HCT116 (cell line): Measurements from ENCODE around the gene ARHGEF17.

- RRBS: 0% methylated on average over 3 of the region's 28 CpGs
Measured at GRCh38 chr11:71453332-71453859, 393 bp downstream of the NADSYN1 start.

- RRBS: no CpG with 5 or more reads among the region's 24 CpGs
Measured at GRCh38 chr11:71476076-71476533, 23.1 kb downstream of the NADSYN1 start.

GRCh38 chr11:71800271-71800790 is 32.7 kb upstream of the DEFB108B start:
- RRBS: no CpG with 5 or more reads among the region's 10 CpGs

GRCh38 chr11:72041273-72042241 is 38.8 kb downstream of the NUMA1 start:
- RRBS: 19% methylated on average over 3 of the region's 30 CpGs

- RRBS: no CpG with 5 or more reads among the region's 6 CpGs
Measured at GRCh38 chr11:72162817-72163188, 27.3 kb downstream of the FOLR3 start.

- RRBS: no CpG with 5 or more reads among the region's 4 CpGs
Measured at GRCh38 chr11:72352610-72353274, 81.6 kb downstream of the CLPB start.

- RRBS: no CpG with 5 or more reads among the region's 12 CpGs
Measured at GRCh38 chr11:72606003-72606804, 68.0 kb downstream of the PDE2A start.

GRCh38 chr11:72699327-72700158 is 25.3 kb upstream of the PDE2A start:
- RRBS: 93% methylated on average over 2 of the region's 10 CpGs

DNA sequence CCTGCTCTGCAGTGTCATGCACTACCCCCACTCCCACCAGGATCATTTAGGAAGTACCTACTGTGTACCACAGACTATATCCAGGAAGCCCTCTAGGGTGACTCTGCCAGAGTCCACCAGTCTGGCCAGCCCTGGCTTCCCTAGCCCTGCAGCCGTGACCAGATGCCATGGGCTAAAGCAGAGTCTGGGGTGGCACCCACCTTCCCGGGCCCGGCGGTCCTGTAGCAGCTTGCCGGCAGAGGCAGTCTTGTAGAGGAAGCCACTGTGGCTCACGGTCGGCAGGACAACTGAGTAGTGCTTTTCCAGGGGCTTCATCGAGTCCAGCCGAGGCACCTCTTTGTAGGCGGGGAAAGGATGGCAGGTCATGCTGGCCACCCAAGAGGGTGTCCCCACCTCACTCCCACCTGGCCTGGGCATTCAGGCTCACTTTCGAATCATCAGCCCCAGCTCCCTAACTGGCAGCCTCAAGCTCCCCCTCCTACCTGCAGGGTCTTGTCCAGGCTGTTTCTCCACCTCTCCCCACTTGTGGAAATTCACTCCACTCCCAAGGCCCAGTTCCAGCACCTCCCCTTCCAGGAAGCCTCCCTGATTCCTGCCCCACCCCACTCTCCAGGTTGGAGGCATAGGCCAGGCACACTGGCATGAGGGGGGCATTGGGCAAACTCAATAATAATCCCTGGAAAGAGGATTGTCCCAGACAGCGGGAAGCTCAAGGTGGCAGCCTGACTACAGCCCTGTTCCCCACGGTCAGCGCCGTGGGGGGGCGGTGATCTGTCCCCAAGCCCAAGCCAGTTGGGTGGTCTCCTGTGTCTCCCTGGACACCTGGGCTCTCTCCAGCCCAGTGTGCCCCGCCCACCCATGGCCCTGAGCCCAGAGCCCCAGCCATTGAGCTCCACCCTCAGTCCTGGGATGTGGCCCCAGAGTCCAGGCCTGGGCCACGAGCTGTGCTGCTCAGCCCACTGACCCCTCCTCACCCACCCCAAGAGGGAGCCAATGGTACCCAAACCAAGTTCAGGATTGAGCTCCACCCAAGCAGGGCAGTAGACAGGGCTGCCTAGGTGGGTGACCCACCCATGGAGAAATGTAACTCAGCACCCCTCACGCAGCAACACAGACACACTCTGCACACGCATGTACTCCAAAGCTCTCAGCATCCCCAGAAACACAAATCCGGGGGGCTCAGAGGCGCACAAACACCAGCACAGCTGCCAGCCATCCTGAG is 27.6 kb upstream of the PDE2A start:
- RRBS: no CpG with 5 or more reads among the region's 22 CpGs

GRCh38 chr11:72718966-72719531 is 33.2 kb downstream of the ARAP1 start:
- RRBS: no CpG with 5 or more reads among the region's 5 CpGs

- RRBS: no CpG with 5 or more reads among the region's 3 CpGs
Measured at GRCh38 chr11:72737133-72737649, 15.0 kb downstream of the ARAP1 start.

GRCh38 chr11:72737650-72738763 is 14.2 kb downstream of the ARAP1 start:
- RRBS: no CpG with 5 or more reads among the region's 13 CpGs

DNA sequence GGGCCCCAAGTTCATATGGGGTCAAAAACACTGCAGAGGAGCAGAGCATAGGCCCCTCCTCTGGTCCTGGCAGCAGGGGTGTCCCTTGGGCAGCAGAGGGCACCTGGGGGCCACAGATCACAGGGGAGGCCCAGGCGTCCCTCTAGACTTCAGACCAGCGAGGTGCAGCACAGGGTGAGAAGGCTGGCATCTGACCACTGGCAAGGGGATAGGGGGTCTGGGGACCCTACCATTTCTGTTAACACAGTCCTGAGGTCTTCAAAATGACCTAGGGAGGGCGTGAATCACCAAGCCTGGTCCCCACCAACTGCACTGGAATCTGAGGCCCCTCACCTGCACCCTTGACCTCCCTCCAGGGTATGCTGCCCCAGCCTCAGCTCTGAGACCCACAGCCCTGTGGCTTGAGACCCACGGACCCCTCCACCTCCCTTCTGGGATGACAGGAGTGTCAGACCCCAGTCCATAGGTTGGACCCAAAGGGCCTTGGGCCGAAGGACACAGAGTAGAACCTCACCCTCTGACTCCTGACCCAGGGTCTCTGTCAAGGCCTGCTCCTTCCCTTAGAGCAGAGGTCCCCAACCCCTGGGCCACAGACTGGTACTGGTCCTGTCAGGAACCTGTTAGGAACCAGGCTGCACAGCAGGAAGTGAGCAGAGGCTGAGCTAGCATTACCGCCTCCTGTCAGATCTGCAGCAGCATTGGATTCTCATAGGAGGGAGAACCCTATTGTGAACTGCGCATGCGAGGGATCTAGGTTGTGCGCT is 1.5 kb upstream of the ARAP1 start:
- RRBS: no CpG with 5 or more reads among the region's 9 CpGs

DNA sequence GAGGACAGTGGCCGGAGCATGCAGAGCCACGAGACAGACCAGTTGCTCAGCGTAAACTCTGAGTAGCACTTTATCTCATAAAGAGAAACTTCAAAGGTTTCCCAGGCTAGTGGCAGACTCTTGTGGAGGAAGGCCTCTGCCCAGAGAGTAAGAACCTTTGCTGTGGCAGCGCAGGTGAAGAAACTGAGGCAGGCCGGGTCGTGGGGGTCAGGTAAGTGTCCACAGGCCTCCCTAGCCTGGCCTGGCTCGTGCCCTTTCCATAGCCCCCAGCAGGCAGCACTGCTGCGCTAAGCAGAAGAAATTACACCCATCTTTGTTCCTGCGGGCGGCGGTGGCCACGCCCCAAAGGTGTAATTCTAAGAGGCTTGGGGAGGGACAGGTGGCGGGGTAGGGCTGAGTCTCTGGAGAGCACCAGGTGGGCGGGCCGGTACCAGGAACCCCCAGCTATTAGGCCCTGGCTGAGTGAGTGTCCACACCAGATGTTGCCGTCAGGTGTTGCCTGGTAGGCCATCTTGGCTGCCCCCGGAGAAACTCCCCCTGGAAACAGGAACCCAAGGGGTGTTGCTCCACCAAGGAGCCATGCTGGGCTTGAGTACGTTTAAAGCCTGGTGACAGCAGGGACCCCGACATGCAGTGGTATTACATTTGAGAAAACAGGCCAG is 12.2 kb upstream of the ARAP1 start:
- RRBS: no CpG with 5 or more reads among the region's 19 CpGs

- RRBS: no CpG with 5 or more reads among the region's 10 CpGs
Measured at GRCh38 chr11:72789640-72790254, 4.1 kb downstream of the STARD10 start.

DNA sequence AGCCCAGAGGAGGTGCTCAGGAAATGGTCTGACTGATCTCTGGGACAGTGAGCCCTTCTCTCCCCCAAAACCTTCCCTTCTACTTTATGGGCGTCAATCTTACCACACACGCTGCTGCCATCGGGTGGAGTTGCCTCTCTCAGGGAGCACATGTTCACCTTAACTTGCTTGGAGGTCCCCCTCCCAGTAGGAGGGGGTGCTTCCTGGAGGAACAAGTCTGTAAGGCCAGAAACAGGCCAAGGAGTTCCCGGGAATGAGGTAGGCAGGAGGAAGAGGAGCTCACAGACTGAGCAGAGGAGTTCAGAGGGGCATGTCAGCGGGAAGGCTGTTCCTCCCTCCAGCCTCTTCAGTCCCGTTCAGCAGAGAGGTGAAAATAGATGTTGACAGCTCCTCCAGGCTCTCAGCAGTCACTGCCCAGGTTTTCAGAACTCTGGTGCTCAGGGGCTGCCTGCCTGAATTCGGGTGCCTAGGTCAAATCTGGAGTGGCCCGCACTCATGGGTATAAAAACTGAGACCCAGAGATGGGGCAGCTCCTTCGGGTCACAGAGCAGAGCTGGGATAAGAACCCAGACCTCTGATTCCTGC is 18.1 kb downstream of the ATG16L2 start:
- RRBS: no CpG with 5 or more reads among the region's 9 CpGs

- RRBS: 89% methylated on average over 10 of the region's 21 CpGs
Measured at GRCh38 chr11:73140496-73141027, 1.6 kb downstream of the FCHSD2 start.

- RRBS: no CpG with 5 or more reads among the region's 15 CpGs
Measured at GRCh38 chr11:73147853-73148739, 6.0 kb upstream of the FCHSD2 start.

DNA sequence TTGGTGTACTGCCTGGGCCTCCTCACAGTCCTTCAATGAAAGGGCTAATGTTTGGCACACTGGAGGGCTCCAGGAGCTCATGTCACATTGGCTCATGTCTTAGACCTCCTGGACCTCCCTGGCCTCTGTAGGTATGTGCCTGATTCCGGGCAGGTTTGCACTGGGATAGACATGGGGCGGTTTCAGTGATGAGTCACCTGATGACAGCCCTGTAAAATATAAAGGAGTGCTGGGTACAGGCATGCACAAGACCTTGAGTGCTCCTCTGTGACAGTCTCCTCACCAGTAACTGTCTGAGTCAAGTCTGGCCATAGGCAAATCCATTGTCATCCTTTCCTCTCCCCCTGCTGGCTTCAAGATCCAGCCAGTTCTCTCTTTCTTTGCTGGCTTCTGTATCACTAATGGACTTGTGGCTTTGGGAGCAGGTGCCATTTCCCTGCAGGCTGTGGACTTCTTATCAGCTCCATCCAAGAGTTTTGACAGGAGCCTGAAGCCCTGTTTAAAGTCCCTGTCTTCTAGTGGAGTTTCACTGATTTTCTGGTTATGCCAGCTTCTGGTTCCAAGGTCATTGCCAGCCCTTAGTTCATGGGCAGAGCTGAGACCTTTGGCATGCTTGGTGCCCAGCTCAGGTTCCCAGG is 22.7 kb upstream of the P2RY2 start:
- RRBS: no CpG with 5 or more reads among the region's 2 CpGs

DNA sequence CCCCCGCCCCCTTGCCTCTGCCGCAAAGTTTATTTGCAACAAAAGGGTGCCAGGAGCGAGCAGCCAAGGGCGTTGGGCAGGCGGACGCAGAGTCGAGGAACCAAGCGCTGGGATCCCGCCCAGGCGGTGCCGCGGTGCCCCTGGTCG is at the start of gene ARHGEF17:
Gene ARHGEF17 (plus strand): TSS at position 41 of the 147 bp plus-strand sequence.
- RRBS: no CpG with 5 or more reads among the region's 13 CpGs